ENCODE data around the genes PPM1D, TBX4 and MED13.

- RRBS, 2 experiments: no CpG with 5 or more reads among the region's 1 CpG
These were observed 10.2 kb downstream of the PTRH2 start for GRCh38 chr17:59696997-59697471.

GRCh38 chr17:59753472-59753989, 46.1 kb downstream of the VMP1 start:
- RRBS, 2 experiments: no CpG with 5 or more reads among the region's 2 CpGs

GRCh38 chr17:59814586-59815085, 78.1 kb downstream of the TUBD1 start:
- RRBS, 2 experiments: no CpG with 5 or more reads among the region's 3 CpGs

DNA sequence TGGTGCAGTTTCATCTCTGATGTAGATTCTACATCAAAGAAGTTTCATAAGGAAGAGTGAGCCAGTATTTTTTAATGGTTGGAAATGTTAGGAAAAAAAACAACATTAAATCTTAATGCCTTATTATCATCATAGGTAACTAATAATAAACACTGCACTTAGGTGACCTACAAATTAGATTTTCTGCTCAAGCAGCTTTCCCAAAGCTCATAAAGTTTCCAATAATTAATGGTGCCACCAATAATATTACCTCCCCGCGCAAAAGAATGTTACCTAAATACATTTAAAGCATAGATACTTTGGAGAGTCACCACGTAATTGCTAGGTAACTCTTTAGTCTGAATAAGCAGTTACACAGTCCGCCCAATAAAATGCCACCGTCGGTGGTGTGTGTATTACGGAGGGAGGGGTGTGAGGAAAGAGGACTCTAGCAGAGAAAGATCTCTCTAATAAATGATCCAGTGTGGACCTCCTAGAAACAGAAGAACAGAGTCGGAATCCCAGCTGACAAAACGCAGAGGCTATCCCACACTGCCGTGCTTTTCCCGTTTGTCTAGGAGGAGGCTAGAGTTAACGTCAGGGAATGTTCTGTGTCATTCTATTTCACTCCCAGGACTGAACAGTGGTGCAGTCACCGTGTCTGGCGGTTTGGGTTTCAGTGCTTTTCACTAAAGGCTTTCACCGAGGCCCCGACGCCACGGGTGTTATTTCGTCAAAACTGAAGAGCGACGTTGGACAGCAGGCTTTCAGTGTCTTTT, 721 bp downstream of the RNFT1 start:
- RRBS, 2 experiments: no CpG with 5 or more reads among the region's 21 CpGs

- RRBS, 2 experiments: no CpG with 5 or more reads among the region's 54 CpGs
These were observed 8.6 kb upstream of the CA4 start for GRCh38 chr17:60140747-60142034.

- RRBS, 2 experiments: no CpG with 5 or more reads among the region's 10 CpGs
These were observed 4.2 kb downstream of the CA4 start for GRCh38 chr17:60153779-60154653.

DNA sequence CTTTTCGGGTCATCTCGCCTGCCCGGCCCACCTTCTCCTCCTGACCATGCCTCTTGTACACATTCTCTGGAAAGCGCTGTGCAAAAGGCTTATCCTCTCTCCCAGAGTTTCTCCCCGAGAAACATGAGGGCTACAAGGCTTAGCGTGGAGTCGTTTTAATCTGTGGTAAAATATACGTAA, 755 bp upstream of the USP32 start:
- RRBS, 2 experiments: no CpG with 5 or more reads among the region's 8 CpGs

DNA sequence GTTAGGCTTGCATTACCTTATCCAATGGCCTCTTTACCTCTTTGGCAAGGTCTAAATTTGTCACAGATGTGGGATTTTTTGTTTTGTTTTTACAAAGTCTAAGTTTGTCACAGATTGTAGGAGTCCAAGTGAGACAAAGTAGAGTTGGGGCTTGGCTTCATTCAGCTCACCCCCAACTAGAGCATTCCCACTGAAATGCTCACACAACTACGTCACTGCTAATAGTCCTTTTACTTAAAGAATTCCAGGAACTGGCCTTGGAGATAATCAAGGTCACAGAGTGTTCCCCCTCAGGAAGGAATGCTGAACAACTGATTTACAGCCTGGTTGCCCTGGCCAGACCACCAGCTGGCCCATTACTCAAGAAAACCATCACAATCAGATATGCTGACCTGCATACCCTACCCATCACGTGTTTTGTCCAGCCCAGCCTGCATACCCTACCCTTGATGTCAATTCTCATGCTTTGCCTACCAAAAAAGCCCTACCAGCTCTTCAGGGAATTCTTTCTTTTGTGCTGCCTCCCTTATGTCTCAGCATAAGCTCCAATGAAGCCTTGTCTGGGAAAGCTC, 26.5 kb upstream of the PPM1D start:
- RRBS, 2 experiments: no CpG with 5 or more reads among the region's 2 CpGs

DNA sequence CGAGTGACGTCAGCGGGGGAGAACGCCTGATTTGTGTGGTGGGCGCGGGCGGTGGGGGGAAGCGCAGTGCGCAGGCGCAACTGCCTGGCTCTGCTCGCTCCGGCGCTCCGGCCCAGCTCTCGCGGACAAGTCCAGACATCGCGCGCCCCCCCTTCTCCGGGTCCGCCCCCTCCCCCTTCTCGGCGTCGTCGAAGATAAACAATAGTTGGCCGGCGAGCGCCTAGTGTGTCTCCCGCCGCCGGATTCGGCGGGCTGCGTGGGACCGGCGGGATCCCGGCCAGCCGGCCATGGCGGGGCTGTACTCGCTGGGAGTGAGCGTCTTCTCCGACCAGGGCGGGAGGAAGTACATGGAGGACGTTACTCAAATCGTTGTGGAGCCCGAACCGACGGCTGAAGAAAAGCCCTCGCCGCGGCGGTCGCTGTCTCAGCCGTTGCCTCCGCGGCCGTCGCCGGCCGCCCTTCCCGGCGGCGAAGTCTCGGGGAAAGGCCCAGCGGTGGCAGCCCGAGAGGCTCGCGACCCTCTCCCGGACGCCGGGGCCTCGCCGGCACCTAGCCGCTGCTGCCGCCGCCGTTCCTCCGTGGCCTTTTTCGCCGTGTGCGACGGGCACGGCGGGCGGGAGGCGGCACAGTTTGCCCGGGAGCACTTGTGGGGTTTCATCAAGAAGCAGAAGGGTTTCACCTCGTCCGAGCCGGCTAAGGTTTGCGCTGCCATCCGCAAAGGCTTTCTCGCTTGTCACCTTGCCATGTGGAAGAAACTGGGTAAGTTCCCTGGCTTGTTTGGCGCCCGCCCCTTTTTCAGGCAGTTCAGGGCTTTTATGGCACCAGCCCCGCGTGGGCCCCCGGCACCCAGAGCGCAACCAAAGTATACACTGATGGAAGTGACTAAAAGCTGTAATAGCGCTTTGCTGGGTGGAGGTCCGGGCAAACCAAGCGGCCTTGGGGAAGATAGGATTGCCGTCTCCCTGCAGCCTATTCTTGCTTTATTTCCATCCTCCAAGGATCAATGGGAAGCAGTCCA, at the start of gene PPM1D:
Gene PPM1D (plus strand): TSS at position 66 of the 1,018 bp plus-strand sequence.
- RRBS, 2 experiments: under 1 to 4% methylated on average over 38 of the region's 103 CpGs

- RRBS, 2 experiments: no CpG with 5 or more reads among the region's 3 CpGs
These were observed 25.7 kb downstream of the PPM1D start for GRCh38 chr17:60625835-60626034.

DNA sequence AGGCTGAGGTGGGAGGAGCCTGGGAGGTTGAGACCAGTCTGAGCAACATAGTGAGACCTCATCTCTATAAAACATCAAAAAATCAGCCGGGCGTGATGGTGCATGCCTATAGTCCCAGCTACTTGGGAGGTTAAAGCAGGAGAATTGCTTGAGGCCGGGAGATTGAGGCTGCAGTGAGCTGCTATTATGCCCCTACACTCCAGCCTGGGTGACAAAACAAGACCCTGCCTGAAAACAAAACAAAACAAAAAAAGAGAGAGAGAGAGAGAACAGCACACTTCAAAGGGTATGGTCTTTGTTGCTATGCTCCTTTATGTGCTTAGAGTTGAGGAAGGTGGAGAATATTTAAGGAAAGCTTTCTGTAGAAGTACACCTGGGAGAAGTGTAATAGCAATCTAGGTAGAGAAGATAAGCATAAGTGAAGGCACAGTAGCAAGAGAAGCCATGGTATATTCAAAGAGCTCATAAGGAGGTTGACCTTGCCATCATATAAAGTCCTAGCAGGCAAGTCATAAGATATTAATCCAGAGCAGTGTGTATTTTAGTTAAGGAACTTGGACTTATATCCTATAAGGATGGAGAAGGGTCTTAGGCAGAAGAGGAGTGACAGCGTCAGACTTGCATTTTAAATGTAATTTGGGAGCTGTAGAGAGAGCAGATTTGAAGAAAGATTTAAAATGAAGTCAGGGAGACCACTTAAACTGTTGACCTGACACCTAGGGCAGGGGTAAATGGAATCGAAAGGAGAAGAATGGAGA, 210.6 kb upstream of the TBX2 start:
- RRBS, 2 experiments: no CpG with 5 or more reads among the region's 5 CpGs

DNA sequence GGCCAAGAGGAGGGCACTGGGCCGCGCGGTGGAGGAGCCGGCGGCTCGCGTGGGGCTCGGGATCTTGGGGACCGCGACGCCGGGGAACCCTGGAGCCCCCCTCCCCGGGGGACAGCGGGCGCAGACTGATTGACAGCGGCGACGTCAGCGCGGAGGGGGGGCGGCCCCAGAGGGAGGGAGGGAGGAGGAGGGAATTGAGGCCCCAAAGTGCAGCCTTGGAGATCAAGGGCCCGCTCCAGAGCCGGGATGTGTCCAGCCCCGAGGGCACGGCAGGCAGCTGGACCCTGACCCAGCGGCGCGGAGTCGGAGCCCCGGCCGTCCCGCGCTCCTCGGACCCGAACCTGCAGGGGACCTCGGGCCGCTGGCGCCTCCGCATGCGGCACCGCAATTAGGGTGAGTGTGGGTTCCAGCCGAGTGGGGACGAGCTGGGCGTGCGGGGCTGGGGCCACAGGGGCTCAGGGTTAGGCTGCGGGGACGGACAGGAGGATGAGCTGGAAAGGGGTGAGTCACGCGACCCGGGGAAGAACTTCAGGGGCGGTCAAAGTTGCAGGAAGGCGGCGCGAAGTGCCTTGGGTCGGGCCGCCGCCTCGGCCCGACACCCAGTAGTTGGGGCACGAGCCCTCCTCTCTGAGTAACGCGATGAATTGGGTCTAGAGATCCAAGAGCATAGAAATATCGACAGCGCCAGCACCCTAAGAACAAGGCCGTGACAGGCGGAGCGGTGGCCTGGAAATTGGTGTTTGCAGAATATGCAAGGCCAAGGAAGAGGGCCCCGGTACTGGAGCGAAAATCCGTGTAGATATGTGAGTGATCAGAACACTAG, at the start of gene TBX4:
Gene TBX4 (plus strand): TSS at position 238 of the 823 bp plus-strand sequence.
- RRBS, 2 experiments: 87 to 89% methylated on average over 20 of the region's 70 CpGs

GRCh38 chr17:61457965-61458503, 5.8 kb downstream of the TBX4 start:
- RRBS, 2 experiments: no CpG with 5 or more reads among the region's 15 CpGs

GRCh38 chr17:62005866-62006730, 59.0 kb downstream of the MED13 start:
- RRBS, 2 experiments: no CpG with 5 or more reads among the region's 8 CpGs

GRCh38 chr17:62064778-62065834, at the start of gene MED13:
MED13 (minus strand) TSS chr17:62065278.
- RRBS, 2 experiments: 2 to 6% methylated on average over 40 to 45 of the region's 102 CpGs

DNA sequence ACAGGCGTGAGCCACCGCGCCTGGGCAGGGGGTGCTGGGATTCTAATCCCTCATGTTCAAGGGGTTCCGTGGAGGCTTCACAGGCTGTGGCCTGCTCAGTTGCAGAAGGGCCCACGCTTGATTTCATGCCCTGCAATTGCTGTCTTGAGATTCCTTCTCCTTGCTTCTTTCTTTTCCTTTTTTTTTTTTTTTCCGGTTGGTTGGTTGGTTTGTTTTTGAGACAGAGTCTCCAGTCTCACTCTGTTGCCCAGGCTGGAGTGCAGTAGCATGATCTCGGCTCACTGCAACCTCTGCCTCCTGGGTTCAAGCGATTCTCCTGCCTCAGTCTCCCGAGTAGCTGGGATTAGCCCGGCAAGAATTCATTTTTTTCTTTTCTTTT, 19.0 kb upstream of the TLK2 start:
- RRBS, 2 experiments: no CpG with 5 or more reads among the region's 10 CpGs

DNA sequence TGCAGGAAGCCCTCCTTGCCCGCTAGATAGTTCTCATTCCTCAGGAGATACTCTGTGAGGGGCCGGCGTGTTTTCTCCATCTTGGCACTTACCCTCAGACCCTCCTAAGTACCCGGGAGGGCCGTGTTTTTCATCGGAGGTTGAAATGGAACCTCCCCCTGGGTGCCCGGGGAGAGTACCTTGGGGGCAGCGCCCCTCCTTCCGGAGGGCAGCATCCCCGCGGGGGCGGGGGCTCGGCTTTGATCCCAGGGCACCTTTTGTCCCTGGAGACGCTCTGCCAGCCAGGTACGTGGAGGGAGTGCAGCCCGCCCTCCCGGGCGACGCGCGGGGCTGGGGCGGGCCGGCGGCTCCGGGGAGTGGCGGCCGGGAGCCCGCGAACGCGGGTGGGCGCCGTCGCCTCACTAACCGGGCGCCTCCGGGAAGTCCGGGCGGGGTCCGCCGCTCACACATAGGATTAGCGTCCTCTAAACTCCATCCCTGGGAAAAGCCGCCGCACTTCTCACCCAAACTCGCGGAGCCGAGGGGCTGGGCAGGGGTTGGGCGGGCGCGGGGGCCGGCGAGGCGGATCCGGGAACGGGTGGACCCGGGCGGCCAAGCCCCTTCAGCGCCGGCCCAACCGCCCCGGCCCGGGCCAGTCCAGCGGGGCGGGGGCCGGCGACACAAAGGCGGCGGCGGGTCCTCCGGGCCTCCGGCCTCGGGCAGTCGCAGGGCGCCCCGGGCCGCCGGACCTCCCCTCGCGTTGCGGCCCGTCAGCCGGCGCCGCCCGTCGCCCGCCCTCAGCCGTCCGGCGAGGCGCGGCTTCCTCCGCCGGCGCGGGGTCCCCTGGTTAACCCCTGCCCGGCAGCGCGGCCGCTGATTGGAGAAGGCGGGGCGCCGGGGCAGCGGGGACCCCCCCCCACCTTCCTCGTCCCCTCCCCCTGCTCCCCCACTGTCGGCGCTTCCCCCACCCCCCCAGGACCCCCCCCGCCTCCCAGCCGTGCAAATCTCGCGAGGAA, 531 bp upstream of the TLK2 start:
- RRBS, 2 experiments: under 1 to 6% methylated on average over 8 to 16 of the region's 111 CpGs

DNA sequence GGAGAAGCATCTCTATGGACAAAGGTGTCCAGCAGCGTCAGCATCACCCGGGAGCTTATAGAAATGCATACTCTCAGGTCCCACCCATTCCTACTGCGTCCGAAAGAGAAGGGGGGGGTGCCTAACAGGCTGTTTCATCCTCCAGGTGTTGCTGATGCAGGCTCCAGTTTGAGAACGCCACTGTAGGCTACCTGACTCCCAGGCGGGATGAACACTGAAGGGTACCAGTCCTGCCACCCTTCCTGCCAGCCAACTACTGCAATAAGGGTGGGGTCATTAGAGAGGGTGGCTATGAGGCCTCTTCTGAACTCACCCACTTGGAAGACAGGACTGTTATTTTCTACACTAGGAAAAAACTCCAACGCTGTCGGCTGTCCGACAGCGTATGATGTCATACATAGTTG, 11.2 kb upstream of the MRC2 start:
- RRBS, 2 experiments: no CpG with 5 or more reads among the region's 10 CpGs

DNA sequence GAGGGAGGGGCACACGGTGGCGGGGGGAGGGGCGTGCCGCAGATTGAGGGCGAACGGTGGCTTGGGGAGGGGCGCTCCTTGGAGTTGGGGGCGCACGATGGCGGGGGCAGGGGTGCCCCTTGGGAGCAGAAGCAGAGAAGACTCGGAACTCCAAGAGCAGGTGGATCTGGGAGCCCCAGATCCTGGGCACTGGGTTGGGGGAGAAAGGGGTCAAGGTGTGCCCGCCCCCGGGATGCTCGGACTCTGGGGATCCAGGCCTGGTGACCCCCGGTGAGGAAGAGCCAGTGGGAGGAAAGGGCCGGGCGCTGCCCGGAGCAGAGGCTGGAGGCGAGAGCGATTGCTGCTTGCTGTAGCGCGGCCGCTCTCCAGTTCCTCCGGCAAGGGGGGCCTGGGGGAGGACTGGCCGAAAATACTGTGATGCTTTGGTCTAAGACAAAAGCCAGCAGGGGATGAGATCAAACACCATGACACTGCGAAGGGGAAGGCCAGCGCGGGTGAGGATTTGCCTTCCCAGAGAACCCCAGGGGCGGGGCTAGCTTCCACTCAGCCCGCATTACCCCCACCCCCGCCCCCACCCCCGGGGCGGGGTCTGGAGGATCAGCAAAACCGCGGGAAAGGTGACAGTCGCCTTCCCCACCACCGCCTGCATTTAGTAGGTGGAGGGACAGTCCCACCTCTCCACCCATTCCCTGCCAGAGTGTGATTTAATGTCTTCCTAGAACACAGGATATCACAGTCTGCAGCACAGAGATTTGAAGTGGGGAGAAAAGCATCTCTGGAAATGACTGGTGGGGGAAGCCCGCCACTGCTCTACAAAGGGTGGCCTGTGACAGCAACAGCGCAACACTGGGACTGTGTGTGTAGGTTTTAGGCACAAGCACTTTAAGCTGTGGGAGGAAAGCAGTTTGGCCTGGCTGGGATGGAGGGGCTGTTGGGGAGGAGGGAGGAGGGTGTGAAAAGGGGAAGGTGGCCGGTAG, 25.6 kb downstream of the MRC2 start:
- RRBS, 2 experiments: 4 to 13% methylated on average over 10 of the region's 40 CpGs

DNA sequence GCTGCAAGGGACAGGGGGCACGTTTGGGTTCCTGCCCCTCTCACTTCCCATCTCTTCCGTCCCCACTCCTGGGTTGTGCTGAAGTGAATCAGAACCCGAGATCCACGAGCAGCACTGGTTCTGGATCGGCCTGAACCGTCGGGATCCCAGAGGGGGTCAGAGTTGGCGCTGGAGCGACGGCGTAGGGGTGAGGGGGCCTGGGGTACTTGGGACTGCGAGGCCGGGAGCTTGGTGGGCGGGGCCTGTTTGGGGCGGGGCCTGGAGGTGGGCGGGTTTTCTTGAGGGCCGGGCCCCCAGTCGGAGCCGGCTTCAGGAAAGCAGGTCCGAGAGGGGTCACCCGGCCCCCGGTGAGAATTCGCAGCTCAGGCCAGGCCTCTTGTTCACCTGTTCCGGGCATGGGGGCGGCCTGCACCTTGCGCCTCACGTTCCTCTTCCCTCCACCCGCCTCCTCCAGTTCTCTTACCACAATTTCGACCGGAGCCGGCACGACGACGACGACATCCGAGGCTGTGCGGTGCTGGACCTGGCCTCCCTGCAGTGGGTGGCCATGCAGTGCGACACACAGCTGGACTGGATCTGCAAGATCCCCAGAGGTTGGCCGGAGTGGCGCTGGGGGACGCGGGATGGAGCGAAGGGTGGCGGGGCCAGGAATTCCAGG, 52.4 kb downstream of the MRC2 start:
- RRBS, 2 experiments: 80 to 83% methylated on average over 20 of the region's 44 CpGs

Data from Panc1 (cell line).